Daoy (cell line): ENCODE measurements around a stretch of chr7.

GRCh38 chr7:129906852-129907358 lies 45.9 kb downstream of the UBE2H start:
- RAMPAGE, long total RNA, result no peak

- RAMPAGE, long total RNA, result no peak
These were observed 25.3 kb downstream of the KLHDC10 start for GRCh38 chr7:130095624-130096092.

DNA sequence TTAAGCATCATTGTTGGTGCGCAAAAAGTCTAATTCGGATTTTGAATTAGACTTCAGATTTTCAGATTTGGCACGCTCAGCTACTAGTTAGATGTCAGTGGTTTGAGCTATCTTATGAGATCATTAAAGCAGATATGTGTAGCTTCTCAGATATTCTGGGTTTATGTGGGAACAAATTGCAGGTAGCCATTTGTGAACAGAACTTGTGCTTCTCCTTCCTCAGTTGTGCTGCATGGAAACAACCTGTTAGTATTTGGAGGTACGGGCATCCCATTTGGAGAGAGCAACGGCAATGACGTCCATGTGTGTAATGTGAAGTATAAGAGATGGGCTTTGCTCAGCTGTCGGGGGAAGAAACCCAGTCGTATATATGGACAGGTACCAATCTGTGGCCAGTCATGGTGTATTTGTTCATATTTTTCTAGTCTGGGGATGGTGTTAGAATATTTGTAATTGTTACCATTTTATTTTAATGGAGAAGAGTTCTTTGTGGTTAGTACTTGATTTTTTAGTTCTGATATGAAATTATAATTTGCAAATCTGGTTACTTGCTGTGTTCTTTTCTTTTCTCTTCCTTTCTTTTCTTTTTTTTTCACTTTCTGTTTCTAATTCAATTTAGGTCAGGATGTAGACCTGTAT lies 50.3 kb downstream of the KLHDC10 start:
- RAMPAGE, long total RNA, result no peak

DNA sequence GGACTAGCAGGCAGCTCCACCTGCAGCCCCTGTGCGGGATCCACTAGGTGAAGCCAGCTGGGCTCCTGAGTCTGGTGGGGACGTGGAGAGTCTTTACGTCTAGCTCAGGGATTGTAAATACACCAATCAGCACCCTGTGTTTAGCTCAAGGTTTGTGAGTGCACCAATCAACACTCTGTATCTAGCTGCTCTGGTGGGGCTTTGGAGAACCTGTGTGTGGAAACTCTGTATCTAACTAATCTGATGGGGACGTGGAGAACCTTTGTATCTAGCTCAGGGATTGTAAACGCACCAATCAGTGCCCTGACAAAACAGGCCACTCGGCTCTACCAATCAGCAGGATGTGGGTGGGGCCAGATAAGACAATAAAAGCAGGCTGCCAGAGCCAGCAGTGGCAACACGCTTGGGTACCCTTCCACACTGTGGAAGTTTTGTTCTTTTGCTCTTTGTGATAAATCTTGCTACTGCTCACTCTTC lies 22.8 kb downstream of the SSMEM1 start:
- RAMPAGE, long total RNA, result no peak

- RAMPAGE, long total RNA, result no peak
These were observed 2.8 kb upstream of the MEST start for GRCh38 chr7:130488829-130489705.

GRCh38 chr7:130493406-130493877 lies 1.6 kb downstream of the MEST start:
- RAMPAGE, long total RNA, result no peak

DNA sequence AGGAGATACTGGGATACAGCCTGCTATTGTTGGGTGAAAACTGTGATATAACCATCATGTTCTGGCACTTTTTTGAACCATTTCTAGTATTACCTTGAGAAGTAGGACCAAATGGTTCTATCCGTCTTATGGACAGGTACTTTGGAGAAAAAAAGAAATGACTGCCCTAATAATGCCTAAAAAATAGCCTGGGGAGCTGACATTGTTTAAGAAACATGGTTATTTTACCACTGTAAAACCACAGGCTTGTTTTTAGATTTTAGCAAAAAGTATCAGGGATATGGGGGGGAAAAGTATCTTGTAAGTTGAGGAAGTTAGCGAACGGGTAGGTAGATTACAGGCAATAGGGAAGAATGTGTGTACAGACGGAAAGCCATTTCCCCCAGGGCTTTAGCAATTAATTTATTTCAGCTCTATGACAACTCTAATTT lies 2.0 kb downstream of the MEST start:
- RAMPAGE, long total RNA, result no peak

DNA sequence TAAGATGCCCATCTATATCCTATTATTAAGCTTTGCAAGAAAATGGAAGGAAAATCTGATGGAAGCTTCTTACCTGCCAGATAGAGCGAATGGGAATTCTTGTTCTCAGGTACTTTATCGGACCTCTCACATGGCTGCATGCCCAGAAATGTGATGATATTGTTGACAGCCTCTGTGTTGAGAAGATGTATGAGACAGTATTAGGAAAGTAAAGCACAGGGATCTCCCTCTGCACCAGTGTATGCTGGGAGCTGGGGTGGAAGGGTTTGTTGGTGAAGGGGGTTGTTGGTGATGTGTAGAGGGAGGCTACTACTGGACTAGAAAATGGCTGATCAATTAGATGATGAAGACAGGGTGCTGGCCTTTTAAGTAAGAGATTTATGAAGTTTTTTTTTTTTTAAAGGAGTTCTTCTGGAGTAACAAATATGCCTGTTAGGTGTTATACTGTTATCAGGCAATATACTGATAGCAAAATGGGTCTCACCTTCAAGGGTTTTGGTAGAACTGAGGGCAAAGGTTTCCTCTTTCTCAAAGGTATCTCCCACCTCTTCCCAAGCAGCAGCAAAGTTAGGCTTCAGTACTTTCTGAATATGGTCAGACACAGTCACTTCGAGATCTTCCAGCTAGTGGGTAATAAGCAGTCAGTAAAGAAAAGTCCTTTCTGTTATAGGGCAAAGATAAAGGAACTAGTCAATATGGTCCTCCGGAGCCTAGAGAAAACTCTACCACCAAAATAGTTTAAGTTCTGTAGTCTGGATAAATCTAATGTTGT lies 15.5 kb downstream of the MEST start:
- RAMPAGE, long total RNA, result no peak

GRCh38 chr7:130536316-130537185 lies 44.7 kb downstream of the MEST start:
- RAMPAGE, long total RNA, result no peak

DNA sequence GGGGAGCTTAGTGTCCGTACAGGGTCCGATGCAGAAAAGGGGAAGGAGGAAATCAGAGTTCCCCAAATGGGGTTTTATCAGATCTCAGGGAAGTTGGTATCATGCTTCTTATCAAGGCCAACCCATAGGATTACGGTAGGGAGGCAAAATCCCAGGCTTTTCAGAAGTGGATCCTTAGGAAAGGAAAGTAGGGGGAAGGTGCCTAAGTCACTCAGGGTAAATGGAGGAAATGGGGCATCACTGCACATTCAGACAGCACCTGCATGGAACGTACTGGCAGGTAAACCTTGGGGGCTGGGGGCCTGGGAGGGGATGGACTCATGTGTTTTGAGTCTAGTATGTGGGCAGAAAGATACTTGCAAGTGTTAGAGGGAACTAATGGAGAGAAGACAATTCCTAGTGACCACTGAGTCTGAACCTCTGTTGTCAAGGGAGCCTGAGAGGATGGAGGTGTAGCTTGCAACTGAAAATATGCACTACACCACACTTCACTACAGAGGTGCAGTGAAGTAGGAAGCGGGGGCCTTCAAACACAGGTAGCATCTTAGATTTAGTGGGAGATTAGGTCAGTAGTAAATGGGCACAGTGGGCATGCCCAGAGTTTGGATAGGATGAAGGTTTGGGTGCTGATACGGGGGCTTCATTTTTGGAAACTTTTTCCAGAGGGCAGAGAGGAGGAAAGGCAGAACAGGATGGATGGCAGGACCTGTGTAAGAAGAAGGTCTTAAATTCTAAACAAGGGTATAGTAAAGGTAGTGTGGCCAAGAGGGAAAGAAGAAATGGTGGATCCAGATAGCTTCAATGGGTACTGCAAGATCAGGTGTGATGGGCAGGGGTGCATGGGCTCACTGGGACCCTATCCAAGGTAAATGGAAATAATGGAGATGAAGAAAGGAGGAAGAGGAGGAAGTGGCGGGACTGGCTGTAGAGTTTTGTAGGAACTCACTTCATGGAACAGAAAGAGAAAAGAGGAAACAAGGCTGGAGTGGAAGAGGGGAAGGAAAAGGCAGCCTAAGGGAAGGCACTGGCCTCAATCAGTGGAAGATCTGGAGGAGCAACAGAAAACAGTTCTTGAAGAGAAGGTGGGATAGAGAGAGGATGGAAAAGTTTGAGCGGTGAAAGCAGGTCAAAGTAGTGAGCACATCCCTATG lies 46.9 kb downstream of the MEST start:
- RAMPAGE, long total RNA, result no peak

DNA sequence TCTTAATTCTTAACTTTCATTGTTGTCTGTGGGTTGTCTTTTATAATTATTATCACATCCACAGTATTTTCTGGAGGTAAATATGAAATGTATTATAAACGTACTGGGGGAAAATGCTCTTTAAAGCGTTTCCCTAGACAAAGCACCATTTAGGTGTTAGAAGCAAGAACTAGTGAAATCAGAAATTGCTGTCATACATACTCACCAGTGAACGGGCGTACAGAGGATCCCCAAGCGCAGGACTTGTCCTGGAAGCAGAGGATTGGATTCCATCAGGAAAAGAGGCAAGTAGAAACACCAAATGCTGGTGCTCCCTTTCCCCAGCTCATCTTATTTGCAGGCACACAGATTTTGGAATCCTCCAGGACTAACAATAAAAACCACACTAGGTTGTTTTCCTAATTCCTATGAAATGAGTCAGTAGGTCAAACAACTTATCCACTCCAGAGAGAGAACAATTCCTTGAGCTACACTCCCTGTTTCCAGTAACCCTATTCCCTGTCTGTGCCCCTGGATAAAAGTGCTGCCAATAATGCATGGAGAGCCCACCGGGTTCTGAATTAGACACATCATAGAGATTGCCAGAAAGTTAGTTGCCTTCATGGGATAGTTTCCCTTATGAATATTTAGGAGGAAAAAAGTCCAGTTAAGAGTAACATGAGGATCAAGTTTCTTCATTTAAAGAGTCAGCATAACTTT lies 178.0 kb upstream of the KLF14 start:
- RAMPAGE, long total RNA, result no peak

GRCh38 chr7:130917451-130917736 lies 183.4 kb upstream of the KLF14 start:
- RAMPAGE, long total RNA, result no peak

GRCh38 chr7:130936364-130937144 lies 202.5 kb upstream of the KLF14 start:
- RAMPAGE, long total RNA, result no peak

- RAMPAGE, long total RNA, result no peak
These were observed 253.1 kb upstream of the KLF14 start for GRCh38 chr7:130987036-130987600.

DNA sequence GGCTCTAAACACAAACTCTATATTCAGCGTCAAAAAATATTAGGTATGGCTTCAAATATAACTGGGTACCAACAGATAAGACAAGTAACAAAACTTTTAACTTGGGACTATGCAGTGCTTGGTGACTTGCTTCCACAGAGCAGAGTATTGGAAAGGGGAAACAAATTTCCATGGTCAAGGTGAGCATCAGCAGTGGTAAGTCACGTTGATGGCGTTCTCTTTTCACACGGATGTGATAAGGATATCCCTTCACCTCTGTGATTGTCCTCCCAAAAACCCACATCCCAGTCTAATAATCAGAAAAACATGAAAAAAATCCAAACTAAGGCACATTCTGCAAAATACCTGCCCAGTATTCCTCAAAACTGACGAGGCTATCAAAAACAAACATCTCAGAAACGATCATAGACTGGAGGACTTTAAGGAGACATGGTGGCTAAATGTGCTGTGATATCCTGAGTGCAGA lies 294.2 kb upstream of the MKLN1 start:
- RAMPAGE, long total RNA, result no peak

DNA sequence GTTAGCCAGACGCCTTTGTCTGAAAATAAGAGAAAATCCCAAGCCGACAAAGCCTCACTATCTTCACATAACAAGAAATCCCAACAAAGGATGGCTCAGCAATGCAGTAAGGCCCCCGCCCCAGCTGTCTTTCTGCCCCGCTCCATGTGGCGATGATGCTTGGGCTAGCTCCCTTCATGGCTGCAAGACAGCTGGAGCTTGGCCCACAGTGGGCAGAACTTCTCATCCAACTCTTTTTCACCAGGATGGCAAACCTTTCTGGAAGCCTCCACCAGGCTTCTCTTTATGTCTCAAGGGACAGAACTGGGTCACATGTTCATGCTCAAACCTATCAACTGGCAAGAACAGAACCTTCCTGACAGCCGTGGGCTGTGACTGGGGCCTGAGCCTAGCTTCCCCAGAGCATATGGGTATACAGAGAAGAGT lies 260.5 kb upstream of the MKLN1 start:
- RAMPAGE, long total RNA, result no peak

DNA sequence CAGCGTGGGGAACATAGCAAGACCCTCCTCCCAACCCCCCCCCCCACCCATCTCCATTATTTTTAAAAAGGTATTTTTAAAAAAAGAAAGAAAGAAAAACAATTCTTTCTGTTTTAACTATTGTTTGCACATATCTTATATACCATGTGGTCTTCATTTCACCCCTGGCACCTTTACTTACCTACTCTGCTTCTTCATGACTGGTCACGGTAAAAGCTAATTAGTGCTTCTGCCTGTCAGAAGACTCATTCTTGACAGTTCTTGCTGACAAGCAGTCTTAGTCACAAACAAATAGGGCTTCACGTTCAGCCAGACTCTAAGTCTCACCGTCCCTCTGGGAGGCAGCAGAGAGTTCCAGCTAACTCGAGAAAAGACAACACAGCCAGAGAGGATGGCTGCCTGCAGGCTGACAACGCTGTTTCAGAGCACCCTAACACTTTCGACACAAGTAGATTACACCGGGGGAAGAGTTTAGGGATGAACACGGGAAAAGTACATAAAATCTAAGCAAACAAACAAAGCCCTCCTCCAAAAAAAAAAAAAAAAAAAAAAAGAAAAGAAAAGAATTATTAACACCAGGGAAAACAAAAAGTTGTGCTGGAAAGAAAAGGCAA lies 258.5 kb upstream of the MKLN1 start:
- RAMPAGE, long total RNA, result no peak

GRCh38 chr7:131075292-131075799 lies 252.3 kb upstream of the MKLN1 start:
- RAMPAGE, long total RNA, result no peak

DNA sequence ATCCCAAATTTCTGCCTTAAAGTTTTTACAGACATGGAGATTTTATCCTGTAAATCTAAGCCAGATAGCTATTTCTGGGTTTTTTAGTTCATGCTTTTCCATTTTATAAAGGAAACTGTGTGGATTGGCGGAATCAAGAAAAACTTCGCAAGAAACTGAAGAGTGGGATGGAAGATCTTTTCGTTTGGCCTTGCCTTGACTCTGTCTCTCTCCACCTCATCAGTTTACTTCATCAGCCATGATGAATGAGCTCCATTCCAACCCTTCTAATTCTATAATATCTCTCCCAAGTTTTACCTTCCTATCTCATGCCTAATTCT lies 218.5 kb upstream of the MKLN1 start:
- RAMPAGE, long total RNA, result no peak

DNA sequence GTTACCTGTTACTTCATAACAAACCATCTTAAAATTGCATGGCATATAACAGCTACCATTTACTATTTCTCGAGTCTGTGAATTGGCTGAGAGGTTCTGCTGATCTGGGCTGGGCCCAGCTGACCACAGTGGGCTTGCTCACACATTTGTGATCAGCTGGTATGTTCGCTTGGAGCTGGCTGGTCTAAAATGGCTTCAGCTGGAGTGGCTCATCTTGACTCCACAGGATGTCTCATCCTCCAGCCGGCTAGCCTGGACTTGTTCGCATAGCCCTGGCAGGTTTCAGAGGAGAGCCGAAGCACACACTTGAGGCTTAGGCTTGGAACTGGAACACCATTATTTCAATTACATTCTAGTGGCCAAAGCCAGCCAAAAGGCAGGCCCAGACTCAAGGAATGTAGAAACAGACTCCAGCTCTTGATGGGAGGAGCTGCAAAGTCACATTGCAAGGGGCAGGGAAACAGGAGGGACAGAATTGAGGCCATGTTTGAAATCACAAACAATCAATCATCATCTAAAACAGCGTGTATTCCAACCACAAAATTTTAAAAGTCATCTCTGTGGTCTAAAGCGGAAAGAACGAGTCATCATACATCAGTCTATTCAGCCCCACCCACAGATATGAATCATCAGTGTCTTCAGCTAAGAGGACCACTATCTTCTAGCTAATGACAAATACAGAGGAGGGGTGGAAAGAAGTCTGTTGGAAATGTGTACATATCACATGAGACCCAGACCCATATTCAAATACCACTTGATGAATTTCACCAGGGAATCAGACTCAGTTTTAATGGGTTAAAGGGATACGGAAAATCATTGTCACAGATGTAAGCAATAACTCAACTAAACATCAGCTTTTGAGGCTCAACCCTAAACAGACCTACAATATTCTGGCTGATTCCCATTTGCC lies 139.1 kb upstream of the MKLN1 start:
- RAMPAGE, long total RNA, result no peak